Heart left ventricle (tissue), 7 donors: Measurements from ENCODE around the genes PID1, DNER, CAB39 and SPATA3.

DNA sequence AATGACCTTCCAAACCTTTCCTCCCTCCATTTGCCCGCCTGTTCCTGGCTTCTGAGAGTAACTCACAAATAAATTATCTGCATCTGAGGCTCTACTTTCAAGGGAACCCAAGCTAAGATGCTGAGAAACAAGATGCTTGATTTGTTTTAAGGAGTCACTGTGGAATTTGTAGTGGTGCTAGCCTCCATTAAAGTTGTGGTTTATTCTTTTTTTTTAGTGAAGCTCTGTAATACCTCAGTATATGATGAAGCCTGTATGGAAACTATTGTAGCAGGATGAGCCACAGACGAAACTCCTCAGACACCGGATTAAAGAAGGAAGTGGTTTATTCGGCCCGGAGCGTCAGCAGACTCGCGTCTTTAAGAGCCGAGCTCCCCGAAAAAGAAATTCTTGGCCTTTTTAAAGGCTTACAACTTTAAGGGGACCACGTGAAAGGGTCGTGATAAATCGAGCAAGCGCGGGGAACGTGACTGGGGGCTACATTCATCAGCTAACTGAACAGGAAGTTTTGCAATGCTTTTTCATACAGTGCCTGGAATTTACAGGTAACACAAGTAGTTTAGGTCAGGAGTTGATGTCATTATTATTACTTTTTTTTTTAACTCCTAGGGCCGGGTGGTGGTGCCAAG lies 8.1 kb upstream of the CCL20 start:
- PRO-cap, 6 experiments = no peak in any of the 6 experiments
- RAMPAGE, long total RNA, 2 experiments = no peak in any of the 2 experiments
- RRBS = no CpG with 5 or more reads among the region's 17 CpGs

DNA sequence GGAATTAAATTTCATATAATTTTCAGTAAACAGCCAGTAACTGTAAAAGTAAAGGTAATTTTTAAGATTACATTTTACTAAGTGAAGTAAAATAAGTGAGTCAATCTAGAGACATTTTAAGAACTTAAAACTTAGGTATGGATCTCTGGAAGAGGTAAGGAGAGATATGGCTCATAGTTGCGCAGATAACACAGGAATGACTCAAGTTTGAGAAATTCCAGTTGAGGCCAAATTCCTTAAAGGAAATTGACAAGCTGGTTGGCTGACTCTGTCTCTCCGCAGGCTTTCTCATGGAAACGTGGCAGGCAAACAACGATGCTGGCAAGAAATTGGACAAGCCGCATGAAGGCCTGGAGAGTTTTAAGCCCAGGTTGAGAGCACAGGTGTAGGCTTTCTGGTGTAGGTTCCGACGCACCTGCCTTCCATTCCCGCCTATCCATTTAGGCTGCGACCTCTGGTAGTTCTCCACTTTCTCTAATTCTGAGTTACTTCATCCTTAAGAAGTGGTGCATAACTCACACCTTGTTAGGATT lies 698 bp upstream of the DAW1 start:
- PRO-cap, 6 experiments = no peak in any of the 6 experiments
- RAMPAGE, long total RNA, 2 experiments = no peak in any of the 2 experiments
- RRBS = no CpG with 5 or more reads among the region's 9 CpGs

- PRO-cap, 6 experiments = no peak in any of the 6 experiments
- RAMPAGE, long total RNA, 2 experiments = no peak in any of the 2 experiments
- RRBS = no CpG with 5 or more reads among the region's 3 CpGs
Observed at GRCh38 chr2:228839530-228840120, 431.5 kb downstream of the PID1 start.

DNA sequence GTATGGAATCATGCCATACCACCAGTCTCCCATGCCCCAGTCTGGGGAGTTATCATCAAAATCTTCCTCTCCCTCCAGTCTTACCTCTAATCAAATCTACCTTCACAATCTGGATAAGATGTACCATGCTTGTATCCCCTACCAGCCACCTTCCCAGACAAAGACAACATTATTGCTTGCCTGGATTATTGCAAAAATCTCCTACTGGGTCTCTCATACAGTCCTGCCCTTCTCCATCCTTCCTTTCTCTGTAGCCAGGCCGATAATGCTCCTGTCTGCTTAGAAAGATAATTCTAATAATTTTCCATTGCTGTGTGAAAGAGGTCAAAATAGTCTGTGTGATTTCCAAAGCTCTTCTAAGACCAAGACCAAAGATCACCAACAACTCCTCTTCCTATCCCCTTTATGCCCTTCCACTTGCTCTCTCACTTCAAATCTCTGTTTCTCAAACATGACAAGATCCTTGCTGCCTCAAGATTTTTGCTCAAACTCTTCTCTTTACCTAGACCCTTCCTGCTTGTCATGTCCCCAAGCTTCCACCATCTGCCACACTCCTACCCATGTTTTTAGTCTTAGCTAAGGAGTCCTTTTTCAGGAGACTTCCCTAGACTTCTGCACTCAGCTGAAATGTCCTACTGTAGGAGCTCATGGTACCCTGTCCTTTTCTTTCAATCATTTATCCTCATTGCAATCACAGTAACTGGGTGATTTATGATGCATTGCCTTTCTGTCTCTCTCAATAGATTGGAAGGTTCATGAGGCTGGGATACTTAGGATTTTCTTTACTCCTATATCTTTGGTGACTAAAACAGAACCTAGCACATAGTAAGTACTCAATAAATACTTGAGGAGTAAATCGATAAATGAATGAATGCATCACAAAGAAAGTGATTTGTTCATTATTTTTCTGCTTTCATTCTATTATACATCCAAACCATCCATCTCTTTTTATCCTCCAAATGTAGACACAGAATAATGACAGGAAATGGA lies 153.5 kb downstream of the PID1 start:
- PRO-cap, 6 experiments = no peak in any of the 6 experiments
- RAMPAGE, long total RNA, 2 experiments = no peak in any of the 2 experiments
- RRBS = no CpG with 5 or more reads among the region's 2 CpGs

DNA sequence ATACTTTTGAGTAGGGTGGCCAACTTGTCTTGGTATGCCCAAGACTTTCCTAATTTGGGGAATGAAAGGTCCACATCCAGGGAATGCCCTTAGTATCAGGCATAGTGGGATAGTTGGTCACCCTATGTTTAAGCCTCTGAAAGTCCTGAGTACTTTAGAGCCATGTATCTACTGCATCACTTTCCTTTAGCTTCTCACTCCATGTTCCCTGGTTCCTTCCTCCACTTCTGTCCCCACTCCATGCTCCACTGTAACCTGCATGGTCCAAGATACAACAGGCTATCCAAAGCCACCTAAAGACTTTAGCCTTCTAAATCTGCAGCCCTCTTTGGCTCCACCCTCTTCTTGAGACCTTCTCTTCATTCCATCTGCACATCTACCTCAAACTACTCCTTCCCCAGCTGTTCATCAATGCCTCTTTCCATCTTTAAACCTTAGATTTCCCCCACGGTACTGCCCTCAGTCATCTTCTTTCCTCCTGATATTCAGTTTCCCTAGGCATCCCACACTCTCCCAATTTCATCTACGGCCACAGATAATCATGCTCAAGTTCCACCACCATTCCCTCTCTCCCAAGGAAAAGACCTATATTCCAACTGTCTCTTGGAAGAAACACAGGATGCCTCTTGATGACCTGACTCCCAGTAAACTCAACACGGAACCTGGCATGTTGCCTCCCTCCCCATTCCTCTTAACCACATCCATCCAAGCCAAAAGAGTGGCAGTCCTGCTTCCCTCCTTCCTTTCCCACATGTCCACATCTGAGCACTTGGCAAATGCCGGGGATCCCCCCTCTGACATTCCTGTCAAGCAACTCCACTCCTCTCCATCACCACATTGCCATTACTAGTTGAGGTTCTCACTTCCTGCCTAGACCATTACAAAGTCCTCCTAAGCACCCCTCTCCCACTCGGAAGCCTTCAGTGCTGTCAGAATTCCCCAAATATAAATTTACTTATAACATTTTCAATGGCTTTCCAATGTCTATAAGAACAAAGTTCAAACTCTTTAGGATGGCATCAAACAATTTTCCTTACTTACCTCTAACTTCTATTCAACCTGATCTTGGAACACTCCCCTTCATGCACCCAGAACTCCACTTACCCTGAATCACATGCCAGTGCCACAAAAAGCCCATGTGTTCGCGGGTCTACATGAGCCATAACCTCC lies 49.6 kb downstream of the PID1 start:
- PRO-cap, 6 experiments = no peak in any of the 6 experiments
- RAMPAGE, long total RNA, 2 experiments = no peak in any of the 2 experiments
- RRBS = no CpG with 5 or more reads among the region's 7 CpGs

GRCh38 chr2:229271058-229271698 lies at the start of gene PID1:
TSS of gene PID1 (minus strand) at chr2:229271287.
- PRO-cap, 6 experiments = peak in 6 of 6 experiments; most common plus-strand start chr2:229271383 (in 4); most common minus-strand start chr2:229271265 (in 4)
- RAMPAGE, long total RNA, 2 experiments = no peak in any of the 2 experiments
- RRBS = 2% methylated on average over 54 of the region's 68 CpGs

DNA sequence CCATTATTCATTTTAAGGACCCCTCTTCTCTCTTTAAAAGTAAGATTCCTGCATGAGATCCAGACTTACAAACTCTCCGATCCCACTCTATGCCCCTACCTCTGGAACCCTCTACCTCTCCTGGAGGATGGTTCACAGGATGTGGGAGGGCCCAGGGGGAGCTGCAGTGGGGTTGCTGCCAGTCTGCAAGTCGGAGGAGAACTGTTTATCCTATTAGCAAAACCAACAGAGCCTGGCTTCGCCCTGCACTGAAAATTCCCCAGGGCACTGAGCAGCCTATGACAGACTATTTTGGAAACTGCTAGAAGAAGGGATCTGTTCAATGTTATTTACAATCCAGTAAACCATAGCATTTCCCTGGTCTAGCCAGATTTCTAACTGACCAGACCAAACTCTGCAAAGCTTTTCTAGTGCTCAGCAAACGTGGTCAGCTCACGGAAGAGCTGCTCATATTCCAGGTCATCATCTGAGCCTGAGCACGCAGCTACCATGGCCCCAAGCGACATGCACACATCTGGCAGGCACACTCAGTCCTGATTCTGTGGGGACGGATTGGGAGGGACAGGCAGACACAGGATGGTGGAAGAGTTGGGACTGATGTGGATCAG lies 64.8 kb upstream of the PID1 start:
- PRO-cap, 6 experiments = no peak in any of the 6 experiments
- RAMPAGE, long total RNA, 2 experiments = no peak in any of the 2 experiments
- RRBS = no CpG with 5 or more reads among the region's 8 CpGs

- PRO-cap, 6 experiments = no peak in any of the 6 experiments
- RAMPAGE, long total RNA, 2 experiments = no peak in any of the 2 experiments
- RRBS = 1% methylated on average over 41 of the region's 87 CpGs
Observed at GRCh38 chr2:229714096-229714839, at the start of gene DNER. TSS of gene DNER (minus strand) at chr2:229714555.

DNA sequence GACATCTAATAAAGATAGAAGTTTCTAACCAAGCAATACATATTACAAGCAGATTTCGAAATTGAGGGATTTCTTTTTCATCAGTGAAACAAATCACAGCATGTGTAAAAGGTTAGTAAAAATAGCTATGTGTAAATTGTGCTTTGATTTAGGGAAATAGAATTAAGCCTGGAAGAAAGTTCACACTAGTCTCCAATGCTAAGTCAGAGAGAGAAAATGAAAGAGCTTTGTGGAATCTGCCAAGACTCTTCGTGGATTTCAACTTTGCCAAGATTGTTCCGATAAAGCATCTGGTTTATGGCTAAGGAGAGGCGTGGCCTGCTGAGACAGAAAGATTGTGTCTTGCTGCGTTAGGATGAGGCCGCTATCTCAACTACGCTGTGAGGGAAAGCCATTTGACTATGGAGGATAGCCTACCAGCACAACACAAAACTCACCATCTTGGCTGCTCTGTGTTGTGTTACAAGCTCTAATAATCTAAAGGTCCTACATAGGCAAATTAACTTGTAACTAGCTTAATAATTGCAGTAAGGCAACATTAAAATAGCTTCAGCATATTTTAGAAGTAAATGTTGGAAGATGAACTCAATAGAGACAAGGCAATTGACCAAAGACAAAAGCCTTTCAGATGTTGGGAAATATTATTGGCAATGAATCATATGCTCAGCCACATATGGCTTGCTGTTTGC lies 60.3 kb upstream of the SLC16A14 start:
- PRO-cap, 6 experiments = peak in 1 of 6 experiments; most common plus-strand start position 331 of the sequence (in 1); most common minus-strand start position 218 of the sequence (in 1)
- RAMPAGE, long total RNA, 2 experiments = no peak in any of the 2 experiments
- RRBS = no CpG with 5 or more reads among the region's 7 CpGs

GRCh38 chr2:230462159-230462581 lies 46.2 kb downstream of the SP100 start:
- PRO-cap, 6 experiments = no peak in any of the 6 experiments
- RAMPAGE, long total RNA, 2 experiments = no peak in any of the 2 experiments
- RRBS = no CpG with 5 or more reads among the region's 2 CpGs

GRCh38 chr2:230466984-230467416 lies 51.0 kb downstream of the SP100 start:
- PRO-cap, 6 experiments = no peak in any of the 6 experiments
- RAMPAGE, long total RNA, 2 experiments = no peak in any of the 2 experiments
- RRBS = no CpG with 5 or more reads among the region's 6 CpGs

DNA sequence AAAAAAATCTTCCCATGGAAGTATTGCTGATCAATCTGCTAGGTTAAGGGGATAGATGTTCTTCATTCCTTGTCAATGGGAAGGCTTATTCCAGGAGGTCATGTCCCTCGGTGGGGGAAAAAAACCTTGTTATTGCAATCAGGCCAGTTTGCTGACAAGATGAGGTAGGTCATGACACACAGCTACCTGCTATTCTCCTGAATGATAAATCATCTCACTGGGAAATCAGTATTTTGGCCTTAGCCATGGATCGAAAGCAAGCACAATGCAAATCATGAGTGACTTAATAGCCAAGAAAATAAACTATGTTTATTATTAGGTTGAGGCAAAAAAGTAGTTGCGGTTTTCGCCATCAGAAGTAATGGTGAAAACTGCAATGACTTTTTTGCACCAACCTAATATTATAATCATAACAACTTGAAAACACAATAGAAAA lies 97.5 kb downstream of the SP100 start:
- PRO-cap, 6 experiments = no peak in any of the 6 experiments
- RAMPAGE, long total RNA, 2 experiments = no peak in any of the 2 experiments
- RRBS = no CpG with 5 or more reads among the region's 4 CpGs

- PRO-cap, 6 experiments = peak in 1 of 6 experiments; most common plus-strand start chr2:230643750 (in 1); most common minus-strand start chr2:230643618 (in 1)
- RAMPAGE, long total RNA, 2 experiments = no peak in any of the 2 experiments
- RRBS = no CpG with 5 or more reads among the region's 11 CpGs
Observed at GRCh38 chr2:230643447-230644475, 68.9 kb upstream of the CAB39 start.

- PRO-cap, 6 experiments = no peak in any of the 6 experiments
- RAMPAGE, long total RNA, 2 experiments = no peak in any of the 2 experiments
- RRBS = no CpG with 5 or more reads among the region's 5 CpGs
Observed at GRCh38 chr2:230684707-230685094, 27.9 kb upstream of the CAB39 start.

DNA sequence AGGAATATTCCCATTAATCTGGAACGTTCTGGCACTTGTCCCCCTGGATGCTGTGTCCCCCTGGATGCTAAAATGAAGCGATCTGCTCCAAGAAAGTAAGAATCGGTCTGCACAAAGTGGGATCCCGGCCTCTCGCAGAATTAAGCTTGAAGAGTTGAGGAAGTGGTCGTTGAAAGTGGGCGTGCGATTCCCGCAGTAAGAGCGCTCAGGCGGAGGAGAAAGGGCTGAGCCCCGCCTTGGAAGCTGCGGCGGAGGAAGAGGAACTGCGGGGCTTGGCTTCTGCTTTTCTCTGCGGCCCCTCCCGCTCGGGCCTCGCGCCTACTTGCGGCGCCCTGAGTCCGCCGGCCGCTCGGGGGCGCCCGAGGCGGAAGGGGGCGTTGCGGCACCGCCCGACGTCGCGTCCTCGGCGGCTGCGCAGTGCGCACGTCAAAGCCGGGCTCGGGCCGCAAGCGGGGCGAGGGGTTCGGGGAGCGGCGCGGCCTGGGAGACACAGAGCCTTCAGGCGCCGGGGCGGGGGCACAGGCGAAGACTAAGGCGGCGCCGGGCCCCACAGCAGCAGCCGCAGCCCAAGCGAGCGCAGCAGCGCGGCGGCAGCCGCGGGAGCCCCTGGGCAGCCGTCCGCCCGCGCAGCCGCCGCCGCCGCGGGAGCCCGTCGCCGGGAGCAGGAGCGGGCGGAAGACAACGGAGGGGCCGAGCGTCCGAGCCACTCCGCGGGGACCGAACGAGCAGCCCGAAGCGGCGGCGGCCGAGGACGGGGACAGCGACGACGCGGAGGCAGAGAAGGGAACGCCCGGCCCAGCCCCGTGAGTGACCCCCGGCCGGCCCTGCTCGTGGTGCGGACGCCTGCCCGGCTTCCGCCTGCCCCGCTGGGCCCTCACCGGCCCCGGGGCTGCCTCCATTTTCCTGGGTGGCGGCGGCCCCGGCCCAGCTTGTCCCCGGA lies at the start of gene CAB39:
TSS of gene CAB39 (plus strand) at position 415 of the 940 bp plus-strand sequence.
- PRO-cap, 6 experiments = peak in 6 of 6 experiments; most common plus-strand start position 429 of the sequence (in 6); most common minus-strand start position 291 of the sequence (in 6)
- RAMPAGE, long total RNA, 2 experiments = no peak in any of the 2 experiments
- RRBS = 2% methylated on average over 43 of the region's 114 CpGs

DNA sequence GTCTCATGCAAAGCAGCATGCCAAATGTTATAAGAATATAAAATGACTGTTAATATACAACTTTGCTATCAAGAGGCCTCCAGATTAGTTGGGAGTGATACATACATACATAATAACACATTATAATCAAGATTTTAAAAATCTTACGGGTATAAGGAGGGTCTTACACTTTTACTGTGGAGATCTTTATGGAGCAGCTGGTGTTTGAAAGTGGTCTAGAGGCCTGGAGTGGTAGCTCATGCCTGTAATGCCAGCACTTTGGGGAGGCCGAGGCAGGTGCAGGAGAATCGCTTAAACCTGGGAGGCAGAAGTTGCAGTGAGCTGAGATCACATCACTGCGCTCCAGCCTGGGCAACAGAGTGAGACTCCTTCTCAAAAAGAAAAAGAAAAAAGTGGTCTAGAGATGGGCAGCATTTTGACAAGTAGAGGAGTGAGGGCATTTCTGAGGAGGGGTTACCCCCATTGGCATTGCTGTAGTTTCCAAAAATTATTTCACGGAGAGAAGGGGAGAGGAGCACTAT lies 34.3 kb downstream of the CAB39 start:
- PRO-cap, 6 experiments = no peak in any of the 6 experiments
- RAMPAGE, long total RNA, 2 experiments = no peak in any of the 2 experiments
- RRBS = no CpG with 5 or more reads among the region's 5 CpGs

DNA sequence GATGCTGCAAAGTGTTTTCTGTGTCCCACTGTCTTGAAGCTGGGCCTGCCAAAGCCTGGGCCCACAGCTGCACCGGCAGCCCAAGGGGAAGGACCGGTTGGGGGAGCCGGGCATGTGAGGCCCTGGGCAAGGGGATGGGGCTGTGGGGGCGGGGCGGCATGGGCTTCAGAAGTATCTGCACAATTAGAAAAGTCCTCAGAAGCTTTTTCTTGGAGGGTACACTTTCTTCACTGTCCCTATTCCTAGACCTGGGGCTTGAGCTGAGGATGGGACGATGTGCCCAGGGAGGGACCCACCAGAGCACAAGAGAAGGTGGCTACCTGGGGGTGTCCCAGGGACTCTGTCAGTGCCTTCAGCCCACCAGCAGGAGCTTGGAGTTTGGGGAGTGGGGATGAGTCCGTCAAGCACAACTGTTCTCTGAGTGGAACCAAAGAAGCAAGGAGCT lies 13.6 kb downstream of the ITM2C start:
- PRO-cap, 6 experiments = no peak in any of the 6 experiments
- RAMPAGE, long total RNA, 2 experiments = no peak in any of the 2 experiments
- RRBS = no CpG with 5 or more reads among the region's 7 CpGs

DNA sequence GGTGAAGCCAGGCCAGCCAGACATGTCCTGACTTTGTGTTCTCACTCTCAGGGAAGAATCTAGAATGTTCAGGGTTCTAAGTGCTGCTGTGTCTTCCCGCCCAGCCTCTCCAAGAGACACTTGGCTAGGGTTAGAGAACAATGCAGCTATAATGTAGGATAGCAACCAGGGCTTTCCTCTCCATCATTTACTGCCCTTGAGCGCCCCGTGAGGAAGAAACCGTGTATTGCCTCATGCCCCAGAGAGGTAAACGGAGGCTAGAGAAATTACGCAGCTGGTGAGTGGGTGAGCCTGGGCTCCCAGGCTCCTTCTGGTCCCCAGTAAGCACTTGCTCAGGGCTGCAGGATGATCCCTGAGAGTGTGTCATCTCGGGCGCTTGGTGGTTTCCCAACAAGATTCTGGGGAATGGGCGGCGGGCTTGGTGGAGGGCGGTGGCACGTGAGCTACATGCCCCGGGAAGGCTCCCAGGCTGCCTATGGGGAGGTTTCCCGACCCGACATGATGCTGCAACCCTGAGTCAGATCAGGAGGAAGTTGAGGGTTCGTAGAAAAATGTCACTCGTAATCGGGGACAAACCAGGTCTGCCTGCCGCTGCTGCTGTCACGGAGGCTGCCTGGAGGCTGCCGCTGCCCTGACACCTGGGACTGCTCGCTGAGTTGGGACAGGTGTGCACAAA lies 527 bp downstream of the GPR55 start:
- PRO-cap, 6 experiments = no peak in any of the 6 experiments
- RAMPAGE, long total RNA, 2 experiments = no peak in any of the 2 experiments
- RRBS = no CpG with 5 or more reads among the region's 22 CpGs

DNA sequence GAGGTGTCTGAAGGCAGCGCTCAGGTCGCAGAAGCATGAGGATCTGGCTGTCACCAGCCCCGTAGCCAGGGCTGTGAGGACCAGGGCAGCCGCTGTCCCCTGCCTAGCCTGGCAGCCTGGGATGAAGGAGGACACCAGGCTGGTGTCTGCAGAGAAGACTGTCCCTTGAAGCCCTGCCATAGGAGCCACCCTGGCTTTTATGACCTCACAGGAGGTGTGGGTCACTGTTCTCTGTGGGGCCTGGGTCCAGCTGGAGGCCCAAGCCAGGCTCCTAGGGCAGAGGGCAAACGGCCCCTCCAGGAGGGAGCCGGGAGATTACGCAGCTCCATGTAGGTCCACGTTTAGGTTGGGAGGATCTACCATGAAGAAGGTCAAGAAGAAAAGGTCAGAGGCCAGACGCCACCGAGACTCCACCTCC lies at the start of gene SPATA3:
TSS of gene SPATA3 (plus strand) at position 249 of the 418 bp plus-strand sequence.
- PRO-cap, 6 experiments = no peak in any of the 6 experiments
- RAMPAGE, long total RNA, 2 experiments = no peak in any of the 2 experiments
- RRBS = no CpG with 5 or more reads among the region's 10 CpGs

- PRO-cap, 6 experiments = no peak in any of the 6 experiments
- RAMPAGE, long total RNA, 2 experiments = no peak in any of the 2 experiments
- RRBS = no CpG with 5 or more reads among the region's 5 CpGs
Observed at GRCh38 chr2:230996291-230996552, 301 bp downstream of the SPATA3 start.